AG09319 (cell line): ENCODE measurements around the gene HIBADH.

GRCh38 chr7:27171007-27172340 is 2.6 kb downstream of the HOXA10 start:
- RRBS = 36% methylated on average over 5 of the region's 39 CpGs

DNA sequence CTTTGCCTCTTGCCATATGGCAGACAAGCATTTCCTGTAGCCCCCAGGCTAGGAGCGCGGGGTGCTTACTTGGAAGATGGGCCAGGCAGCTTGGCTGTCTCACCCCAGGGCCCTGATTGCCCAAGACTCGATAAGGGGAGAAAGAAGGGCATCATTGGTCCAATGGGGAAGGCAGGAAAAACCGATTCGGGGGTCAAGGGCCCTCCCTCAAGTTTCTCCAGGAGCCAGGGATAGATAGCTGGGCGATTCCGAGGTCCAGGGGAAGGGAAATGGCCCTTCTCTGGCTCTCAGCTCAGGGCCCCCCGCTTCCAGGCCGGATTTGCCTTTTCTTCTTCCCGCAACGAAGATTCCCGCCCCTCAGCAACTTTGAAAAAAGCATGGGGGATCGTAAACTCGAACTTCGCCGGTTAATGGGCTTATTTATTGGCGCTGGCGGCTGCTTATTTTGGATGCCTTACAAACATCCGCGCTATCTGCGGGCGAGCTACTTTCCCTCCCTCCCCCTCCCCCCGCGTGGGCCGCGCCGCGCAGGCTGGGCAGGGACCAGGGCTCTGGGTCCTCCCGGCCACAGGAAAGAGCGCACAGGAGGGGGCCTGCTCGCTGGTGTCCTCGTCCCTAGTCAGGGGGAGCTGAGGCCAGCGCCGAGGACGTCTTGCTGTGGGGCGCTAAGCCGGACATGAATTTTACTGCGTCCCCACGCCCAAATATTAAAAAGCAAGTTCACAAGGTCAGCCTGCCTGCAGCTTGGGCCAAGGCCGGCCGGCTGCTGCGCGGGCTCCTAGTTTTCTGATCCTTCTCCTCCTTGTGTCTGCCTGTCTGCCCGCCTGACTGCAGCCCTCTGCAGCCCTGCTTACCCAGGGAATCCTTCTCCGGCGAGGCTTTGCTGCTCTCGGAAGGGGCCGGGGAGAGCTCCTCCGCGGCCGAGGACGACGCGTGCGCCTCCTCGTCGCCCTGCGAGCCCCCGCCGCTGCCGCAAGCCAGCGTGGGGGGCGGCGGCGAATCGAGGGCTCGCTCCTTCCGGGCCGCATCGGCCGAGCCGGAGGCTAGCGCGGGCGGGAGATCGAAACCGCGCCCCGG is 1.3 kb downstream of the HOXA10 start:
- RRBS = 14% methylated on average over 19 of the region's 79 CpGs

GRCh38 chr7:27183036-27184187 is 1.6 kb downstream of the HOXA11 start:
- RRBS = 12% methylated on average over 9 of the region's 55 CpGs

- RRBS = 39% methylated on average over 2 of the region's 32 CpGs
These were observed 1.1 kb downstream of the HOXA13 start for GRCh38 chr7:27198646-27199301.

- RRBS = no CpG with 5 or more reads among the region's 6 CpGs
These were observed 133.3 kb downstream of the EVX1 start for GRCh38 chr7:27375743-27376484.

DNA sequence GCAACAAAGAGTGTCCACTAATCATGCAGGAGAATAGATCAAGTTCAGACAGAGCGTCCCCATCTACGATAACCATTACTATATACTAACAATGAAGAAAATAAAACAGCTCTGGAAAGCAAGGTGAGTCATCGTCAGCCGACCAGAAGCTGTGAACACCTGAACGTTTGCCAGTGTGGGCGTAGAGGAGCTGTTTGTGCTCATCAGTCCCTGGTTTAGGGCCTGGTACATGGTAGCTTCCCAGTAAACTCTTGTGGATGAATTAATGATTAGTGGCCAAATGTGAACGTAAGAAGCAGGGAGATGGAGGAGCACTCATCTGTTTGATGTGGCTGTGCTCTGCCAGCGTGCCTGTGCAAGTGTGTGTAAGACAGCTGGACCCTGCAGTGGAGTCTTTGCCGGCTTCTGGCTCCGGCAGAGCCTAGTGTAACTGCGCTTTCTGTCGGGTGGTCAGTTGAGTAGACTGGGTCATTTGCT is 180.8 kb downstream of the EVX1 start:
- RRBS = no CpG with 5 or more reads among the region's 12 CpGs

DNA sequence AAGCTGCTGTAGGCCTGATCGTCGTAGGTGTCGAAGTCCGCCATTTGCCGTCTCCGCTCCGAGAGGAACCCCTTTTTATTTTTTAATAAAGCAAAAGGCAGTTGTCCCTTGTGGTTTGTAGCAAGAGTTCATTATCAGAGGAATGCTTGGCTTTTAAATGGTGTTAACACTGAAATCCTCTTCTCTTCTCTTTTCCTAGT is 204.0 kb downstream of the HIBADH start:
- RRBS = no CpG with 5 or more reads among the region's 7 CpGs

DNA sequence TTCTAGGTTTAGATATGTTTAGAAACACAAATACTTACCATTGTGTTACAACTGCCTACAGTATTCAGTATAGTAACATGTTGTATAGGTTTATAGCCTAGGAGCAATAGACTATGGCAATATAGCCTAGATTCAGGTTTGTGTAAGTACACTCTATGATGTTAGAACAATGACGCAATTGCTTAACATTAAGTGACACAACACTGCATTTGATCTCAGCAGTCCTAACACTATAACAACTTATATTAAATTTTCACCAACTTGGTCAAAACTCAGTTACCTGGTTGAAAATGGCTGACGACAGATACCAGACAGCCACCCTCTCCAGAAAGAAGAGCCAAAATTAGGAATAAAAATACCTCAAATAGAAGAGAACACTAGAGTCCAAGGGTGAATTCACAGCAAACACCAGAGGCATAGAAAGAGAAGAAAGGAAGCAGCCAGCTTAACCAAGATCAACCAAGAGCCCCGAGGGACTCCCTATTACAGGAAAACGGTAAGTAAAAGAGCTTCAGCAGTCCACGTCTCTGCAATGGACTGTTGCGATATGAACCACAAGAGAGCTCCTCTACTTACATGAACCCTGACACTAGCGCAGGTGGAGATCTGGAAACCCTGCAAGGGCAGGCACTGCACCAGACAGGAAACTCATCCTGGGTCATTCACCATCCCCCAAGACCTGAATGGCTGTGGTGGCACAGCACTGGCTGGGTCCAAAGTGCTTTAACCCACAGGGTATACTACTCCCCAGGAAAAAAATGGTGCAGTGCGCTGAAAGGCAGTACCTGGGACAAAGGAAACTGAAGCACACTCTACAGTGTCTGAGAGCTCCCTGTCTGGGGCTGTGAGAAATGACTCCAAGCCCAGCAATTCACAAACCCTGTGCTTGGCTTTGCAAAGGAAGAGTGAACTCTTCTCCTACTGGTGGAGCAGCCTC is 45.2 kb downstream of the HIBADH start:
- RRBS = no CpG with 5 or more reads among the region's 8 CpGs

- RRBS = under 1% methylated on average over 14 of the region's 71 CpGs
These were observed at the start of gene HIBADH for GRCh38 chr7:27661981-27663064. TSS of gene HIBADH (minus strand) at chr7:27662883.

- RRBS = no CpG with 5 or more reads among the region's 10 CpGs
These were observed 10.1 kb downstream of the JAZF1 start for GRCh38 chr7:28170367-28171001.

DNA sequence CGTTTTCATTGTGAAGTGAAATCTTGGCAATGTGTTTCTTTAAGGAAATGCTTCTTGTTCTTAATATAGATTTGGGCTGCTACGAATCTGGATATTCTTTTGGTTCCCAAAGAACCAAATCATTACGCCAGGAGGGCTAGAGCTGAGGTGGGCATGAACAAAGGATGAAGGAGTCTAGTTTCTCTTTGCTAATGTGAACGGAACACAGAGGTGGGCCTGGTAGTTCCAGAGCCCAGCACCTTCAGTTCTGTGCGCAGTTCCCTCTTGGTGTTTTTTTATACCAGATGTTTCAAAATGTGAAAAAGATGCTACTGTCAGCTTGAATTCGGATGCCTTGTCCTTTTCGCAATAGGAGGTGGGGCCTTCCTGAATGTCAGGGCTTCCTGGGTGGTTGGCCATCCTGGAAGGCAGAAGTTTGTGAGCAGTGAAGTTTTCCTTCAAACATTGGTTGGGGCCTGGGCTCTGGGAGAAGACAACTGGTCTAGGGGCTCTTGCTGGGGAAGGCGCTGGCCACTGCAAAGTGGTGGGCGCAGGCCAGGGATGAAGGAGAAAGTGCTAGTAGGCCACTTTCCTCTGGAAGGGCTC is 56.6 kb upstream of the JAZF1 start:
- RRBS = no CpG with 5 or more reads among the region's 9 CpGs

- RRBS = no CpG with 5 or more reads among the region's 1 CpG
These were observed 85.1 kb upstream of the CREB5 start for GRCh38 chr7:28327197-28327582.

DNA sequence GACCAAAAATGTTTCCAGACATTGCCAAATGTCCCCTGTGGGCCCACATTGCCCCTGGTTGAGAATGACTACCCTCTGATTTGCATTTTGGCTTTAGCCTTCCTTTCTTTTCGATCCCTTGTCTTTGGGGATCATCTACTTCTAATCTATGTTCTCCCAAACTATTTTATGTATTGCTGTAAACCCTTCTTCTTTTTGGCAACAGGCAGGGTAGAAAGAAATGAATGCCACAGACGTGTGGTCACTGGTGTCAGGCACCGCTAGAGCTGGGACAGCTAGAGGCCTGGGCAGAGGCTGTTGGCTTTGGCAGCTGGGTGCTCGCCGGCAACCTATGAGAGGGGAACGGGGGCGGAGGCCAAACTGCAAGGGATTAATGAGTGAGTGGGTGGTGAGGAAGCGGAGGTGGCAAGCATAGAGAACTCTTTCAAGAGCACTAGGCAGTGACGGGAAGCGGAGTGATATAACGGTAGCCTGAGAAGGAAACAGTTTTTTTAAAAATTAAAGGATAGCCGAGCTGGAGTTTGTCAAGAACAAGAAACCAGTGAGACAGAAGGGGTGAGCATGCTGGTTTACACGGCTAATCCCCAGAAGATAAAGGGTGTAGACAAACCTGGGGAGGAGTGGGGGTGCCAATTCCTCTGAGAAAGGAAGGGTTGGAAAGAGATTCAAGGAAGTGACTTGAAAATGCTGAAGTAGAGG is 78.5 kb downstream of the CREB5 start:
- RRBS = no CpG with 5 or more reads among the region's 13 CpGs

DNA sequence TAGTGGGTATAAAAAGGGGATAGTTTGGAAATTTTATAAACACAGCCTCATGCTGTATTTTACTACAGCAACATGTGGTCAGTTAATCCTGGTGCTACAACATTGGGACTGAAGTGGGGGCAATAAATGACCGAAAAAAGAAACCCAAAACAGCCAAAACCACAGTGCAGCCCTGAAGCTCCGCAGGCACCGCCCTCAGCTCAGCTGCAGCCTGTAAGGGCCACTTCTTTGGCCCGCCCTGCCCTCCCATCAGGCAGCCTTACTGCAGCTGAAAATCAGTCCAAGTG is 104.0 kb downstream of the CREB5 start:
- RRBS = no CpG with 5 or more reads among the region's 4 CpGs

DNA sequence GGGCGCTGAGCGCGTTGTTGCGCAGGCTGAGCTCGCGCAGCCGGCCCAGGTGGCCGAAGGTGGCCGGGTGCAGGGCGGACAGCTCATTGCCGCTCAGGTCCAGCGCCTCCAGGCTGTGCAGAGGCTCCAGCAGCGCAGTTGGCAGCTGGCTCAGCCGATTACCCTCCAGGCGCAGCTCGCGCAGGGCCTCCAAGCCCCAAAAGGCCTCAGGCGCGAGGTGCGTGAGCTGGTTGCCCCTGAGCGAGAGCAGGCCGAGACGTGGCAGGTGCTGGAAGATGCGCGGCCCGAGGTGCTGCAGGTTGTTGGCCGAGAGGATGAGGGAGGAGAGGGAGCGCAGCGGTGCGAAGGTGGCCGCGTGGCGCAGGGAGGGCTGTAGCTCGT is 1.1 kb downstream of the TRIL start:
- RRBS = 3% methylated on average over 7 of the region's 34 CpGs

GRCh38 chr7:29230977-29231594 is 36.5 kb downstream of the CHN2 start:
- RRBS = no CpG with 5 or more reads among the region's 10 CpGs

DNA sequence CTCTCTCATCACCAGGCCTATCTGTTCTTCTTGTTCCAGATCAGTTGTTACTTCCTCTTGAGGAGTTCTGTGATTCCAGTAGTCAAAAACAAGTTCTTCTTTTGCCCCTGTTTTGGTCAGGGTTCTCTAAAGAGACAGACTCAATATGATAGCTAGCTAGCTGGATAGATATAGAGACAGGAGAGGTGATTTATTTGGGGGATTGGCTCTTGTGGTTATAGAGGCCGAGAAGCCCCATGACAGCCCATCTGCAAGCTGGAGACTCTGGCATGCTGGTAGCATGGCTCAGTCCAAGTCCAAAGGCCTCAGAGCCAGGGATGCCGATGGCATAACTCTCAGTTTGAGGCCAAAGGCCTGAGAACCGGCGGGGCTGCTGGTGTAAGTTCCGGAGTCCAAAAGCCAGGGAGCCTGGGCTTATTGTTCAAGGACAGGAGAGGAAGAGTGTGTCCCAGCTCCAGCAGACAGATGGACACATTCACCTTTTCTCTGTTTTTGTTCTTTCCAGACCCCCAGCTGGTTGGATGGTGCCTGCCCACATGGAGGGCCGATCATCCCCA is 54.4 kb downstream of the CHN2 start:
- RRBS = no CpG with 5 or more reads among the region's 6 CpGs

DNA sequence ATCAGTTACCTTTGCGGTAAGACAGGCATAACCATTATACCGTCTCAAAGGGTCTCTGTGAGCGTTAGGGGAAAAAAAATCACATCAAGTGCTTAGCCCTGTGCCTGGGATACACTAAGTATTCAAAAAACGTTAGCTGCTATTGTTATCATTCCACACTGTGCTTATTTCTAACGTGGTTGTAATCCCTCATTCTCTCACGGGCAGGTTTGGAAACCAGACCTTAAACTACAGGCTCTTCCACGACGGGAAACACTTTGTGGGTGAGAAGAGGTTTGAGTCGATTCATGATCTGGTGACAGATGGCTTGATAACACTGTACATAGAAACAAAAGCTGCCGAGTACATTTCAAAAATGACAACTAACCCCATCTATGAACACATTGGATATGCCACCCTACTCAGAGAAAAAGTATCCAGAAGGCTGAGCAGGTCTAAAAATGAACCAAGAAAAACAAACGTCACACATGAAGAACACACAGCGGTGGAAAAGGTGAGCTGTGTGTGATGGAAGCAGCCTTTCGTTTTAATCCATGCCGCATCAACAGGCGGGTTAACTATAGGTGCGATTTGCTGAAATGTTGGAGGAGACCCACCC is 163.2 kb upstream of the PRR15 start:
- RRBS = no CpG with 5 or more reads among the region's 16 CpGs

GRCh38 chr7:29463579-29464344 is 99.9 kb upstream of the PRR15 start:
- RRBS = no CpG with 5 or more reads among the region's 4 CpGs